Occipital lobe (tissue), 2 donors: Measurements from ENCODE around the genes FAIM2, SMARCD1, LIMA1, LARP4 and SCN8A.

GRCh38 chr12:49345975-49346482 lies 659 bp upstream of the DNAJC22 start:
- RAMPAGE, long total RNA, result no peak

GRCh38 chr12:49622344-49623143 lies 817 bp upstream of the PRPF40B start:
- RAMPAGE, long total RNA, result no peak

DNA sequence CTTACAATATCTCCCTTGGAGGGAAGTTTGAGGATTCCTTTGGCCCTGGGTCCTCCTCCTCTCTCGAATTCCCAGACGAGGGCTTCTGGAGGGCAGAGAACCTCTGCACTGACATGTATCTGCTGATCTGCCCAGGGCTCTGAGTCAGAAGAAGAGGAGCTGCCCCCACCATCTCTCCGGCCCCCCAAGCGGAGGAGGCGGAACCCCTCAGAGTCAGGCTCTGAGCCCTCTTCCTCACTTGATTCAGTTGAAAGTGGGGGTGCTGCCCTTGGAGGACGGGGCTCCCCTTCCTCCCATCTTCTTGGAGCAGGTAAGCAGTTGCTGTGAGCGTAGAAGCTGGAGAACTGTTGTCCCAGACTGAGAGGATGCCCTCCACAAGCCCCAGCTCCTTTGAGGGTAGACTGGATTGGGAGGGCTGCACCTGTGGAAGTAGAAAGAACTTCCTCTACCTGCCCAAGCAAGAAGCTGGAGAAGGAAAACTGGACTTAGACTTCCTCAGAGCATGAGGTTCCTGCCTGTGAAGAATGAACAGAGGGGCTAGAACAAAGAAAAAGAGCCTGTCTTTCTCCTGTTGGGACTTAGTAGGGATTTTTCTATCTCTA lies 19.8 kb downstream of the PRPF40B start:
- RAMPAGE, long total RNA, result no peak

DNA sequence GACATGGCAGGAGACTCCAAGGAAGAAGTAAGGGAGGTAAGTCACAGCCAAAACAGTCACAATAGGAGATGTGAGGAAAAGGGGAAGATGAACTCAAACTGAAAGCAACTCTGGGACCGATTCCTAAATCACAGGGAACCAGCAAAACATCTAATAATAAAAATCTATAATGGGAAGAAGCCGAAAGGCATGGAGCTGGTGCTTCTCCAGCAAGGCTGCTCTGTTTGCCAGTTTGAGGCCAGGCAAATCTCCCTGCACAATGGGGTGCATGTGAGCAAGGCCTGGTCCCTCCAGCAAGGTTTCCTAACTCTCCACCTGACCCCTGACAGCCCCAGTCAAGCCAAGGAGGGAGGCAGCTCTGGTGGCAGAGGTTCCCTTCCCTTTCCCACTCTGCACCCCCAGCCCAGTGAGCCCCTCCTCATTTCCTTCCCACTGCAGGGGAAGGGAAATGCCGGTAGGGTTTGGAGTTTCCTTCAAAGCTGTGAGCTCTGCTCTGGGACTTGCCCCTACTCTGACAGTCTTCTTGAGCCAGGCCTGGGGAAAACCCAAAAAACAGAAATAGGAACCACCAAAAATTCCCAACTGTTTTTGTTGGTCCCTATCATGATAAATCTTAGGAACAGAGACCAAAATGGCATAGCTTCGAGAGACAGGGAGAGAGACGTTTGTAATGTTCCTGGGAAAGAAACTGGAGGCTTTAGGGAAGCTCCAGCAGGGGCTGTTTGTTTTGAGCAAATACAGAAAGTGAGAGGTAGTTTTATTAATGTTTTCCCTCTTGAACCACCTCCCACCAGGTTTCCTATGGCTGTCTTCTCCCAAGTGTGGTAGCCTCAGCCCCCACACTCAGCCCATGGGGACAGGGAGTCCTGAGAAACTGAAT lies 34.7 kb downstream of the FMNL3 start:
- RAMPAGE, long total RNA, result no peak

GRCh38 chr12:49903626-49904474 lies at the start of gene FAIM2:
Gene FAIM2, minus strand, starts transcription at chr12:49903900.
- RAMPAGE, long total RNA, result no peak

GRCh38 chr12:49966707-49967871 lies 5.4 kb downstream of the AQP5 start:
- RAMPAGE, long total RNA, result no peak

DNA sequence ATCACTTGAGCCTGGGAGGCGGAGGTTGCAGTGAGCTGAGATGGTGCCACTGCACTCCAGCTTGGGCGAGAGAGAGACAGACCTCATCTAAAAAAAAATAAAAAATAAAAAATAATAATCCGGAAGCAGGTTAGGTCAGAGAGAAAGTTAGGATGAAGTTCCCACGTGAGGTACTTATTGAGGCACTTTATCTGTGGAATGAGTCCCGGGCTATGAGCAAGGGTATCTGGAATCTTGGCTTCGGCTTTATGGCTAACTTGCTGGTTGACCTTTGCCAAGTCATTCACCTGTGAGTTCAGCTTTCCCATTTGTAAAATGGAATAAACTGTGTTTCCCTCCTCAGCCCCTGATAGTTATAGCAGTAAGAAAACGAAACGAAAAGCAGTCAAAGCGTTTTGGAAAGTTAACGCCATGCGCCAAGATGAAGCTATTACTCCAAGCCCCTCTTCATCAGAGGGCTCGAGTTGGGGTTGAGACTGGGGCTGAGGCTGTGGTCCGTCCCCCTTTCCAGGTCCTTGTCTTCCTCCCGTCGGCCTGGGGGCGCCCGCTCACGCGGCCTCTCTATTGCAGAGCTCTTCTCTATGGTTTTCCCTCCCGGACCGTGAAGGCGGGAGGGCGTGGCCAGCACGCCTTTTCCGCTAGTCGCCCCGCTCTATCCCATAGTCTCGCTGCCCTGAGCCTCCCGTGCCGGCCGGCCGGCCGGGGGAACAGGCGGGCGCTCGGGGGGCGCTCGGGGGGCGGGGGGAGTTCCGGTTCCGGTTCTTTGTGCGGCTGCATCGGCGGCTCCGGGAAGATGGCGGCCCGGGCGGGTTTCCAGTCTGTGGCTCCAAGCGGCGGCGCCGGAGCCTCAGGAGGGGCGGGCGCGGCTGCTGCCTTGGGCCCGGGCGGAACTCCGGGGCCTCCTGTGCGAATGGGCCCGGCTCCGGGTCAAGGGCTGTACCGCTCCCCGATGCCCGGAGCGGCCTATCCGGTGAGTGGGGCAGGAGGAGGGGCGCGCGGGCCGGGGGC lies at the start of gene SMARCD1:
Gene SMARCD1, plus strand, starts transcription at position 766 of the 1,008 bp plus-strand sequence.
- RAMPAGE, long total RNA, result start-site peak on the plus strand centred at position 766 of the sequence, 30 bp wide, 431 and 441 reads in 2 replicates

DNA sequence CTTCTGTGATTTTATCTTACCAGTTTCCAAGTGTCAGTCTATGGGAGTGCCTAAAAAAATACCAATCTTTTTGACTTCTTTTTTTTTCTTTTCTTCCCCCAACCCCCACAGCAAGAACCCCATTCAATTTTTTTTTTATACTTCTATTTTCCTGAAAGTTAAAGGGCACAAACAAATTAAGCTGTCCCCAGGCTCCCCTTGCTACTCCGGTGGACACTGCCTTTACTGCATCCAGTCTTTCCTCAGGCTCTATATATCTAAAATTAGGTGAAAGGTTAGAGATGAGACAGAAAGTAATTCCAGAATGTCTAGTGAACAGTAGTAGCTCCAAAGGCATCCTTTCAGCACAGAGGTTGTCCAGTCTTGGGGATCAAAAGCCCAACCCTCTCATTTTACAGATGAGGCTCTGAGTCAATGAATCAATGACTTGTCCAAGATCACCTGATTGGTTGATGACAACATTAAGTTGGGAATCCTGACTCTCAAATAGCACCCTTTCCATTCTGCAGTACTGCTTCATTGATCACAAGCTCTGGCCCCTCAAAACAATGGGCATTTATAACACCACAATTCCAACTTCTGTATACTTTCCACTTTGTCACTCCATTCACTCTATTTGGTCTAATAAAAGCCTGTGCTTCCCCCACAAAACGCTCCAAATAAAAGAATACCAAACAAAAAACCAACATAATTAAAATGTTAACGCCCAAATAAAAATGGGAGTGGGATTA lies 6.0 kb downstream of the LIMA1 start:
- RAMPAGE, long total RNA, result no peak

DNA sequence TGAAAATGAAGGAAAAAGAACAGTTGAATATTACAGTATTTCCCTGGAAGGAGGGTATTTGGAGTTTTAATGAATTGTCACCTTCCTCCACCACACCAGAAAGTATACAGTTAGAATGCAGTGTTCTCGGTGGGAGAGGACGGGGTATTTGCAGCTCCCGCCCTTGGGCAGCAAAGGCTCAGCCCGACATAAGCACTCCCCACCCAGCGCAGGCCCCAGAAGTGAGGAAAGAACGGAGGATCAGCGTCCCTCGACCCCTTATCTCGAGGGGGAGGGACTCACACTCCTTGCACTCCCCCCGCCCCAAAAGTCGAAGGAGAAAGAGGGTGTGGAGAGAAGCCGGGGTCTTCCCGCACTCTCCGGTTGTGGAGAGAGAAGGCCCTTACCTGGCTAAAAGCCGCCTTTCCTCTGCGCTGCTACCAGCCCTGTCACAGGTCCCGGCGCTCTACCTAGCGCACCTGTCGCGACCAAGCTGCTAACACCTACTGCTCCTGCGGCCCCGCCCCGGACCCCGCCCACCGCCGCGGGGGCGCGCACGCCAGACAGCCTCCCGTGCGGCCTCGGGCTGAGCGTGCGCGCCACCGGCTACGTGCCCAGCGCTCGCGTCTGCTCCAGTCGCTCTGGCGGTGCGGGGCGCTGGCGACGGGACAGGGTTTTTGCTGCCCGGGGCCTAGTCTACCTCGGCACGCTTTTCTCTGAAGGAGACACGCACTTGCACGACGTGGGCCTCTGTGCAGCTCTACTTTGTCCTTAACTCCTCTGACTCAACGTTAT lies at the start of gene LIMA1:
Gene LIMA1, minus strand, starts transcription at position 487 of the 774 bp plus-strand sequence.
- RAMPAGE, long total RNA, result start-site peak on the plus strand centred at position 599 of the sequence, 50 bp wide, 29 and 26 reads in 2 replicates

DNA sequence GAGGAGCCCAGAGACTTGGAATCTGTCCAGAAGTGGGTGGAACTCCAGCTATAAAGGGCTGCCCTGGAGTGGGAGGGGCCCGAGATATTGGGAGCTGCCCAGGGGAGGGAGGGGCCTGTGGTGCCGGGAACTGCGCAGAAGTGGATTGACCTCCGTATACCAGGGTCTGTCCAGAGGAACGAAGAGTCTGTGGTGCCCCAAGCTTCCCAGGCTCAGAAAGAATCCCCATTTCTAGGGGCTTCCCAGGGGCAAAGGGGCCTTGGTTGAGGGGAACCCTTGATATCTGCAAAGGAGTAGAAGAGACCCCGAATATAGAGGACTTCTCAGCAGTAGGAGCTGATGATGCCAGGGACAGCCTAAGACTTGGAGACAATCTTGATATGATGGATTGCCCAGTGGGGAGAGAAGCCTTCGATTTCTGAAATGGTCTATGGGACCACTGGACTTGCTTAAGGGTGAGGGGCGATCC lies 45.1 kb downstream of the FAM186A start:
- RAMPAGE, long total RNA, result no peak

GRCh38 chr12:50400384-50401518 lies at the start of gene LARP4:
Gene LARP4, plus strand, starts transcription at chr12:50400885.
- RAMPAGE, long total RNA, result start-site peak on the plus strand at chr12:50400848-50400926, 181 and 81 reads in 2 replicates

DNA sequence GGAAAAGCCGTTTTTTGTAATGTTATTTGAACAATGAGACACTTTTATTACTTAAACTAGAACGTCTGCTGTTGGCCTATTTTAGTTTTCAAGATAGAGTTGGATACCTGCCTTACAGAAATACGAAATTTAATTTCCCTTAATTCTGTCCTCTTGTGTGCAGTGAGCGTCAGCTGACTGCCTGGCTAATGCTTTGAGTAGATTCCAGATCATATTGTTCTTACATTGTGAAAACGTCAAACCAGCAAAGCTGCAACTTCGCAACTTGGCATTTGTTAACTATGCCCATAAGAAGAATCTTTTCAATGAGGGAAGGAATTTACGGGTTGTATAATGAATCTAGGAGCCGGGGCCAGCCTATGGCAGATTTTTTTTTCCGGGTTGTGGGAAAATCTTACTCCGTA lies 1.1 kb downstream of the LARP4 start:
- RAMPAGE, long total RNA, result no peak

GRCh38 chr12:50465525-50466287 lies 39.1 kb upstream of the DIP2B start:
- RAMPAGE, long total RNA, result no peak

GRCh38 chr12:50527027-50527482 lies 22.3 kb downstream of the DIP2B start:
- RAMPAGE, long total RNA, result no peak

DNA sequence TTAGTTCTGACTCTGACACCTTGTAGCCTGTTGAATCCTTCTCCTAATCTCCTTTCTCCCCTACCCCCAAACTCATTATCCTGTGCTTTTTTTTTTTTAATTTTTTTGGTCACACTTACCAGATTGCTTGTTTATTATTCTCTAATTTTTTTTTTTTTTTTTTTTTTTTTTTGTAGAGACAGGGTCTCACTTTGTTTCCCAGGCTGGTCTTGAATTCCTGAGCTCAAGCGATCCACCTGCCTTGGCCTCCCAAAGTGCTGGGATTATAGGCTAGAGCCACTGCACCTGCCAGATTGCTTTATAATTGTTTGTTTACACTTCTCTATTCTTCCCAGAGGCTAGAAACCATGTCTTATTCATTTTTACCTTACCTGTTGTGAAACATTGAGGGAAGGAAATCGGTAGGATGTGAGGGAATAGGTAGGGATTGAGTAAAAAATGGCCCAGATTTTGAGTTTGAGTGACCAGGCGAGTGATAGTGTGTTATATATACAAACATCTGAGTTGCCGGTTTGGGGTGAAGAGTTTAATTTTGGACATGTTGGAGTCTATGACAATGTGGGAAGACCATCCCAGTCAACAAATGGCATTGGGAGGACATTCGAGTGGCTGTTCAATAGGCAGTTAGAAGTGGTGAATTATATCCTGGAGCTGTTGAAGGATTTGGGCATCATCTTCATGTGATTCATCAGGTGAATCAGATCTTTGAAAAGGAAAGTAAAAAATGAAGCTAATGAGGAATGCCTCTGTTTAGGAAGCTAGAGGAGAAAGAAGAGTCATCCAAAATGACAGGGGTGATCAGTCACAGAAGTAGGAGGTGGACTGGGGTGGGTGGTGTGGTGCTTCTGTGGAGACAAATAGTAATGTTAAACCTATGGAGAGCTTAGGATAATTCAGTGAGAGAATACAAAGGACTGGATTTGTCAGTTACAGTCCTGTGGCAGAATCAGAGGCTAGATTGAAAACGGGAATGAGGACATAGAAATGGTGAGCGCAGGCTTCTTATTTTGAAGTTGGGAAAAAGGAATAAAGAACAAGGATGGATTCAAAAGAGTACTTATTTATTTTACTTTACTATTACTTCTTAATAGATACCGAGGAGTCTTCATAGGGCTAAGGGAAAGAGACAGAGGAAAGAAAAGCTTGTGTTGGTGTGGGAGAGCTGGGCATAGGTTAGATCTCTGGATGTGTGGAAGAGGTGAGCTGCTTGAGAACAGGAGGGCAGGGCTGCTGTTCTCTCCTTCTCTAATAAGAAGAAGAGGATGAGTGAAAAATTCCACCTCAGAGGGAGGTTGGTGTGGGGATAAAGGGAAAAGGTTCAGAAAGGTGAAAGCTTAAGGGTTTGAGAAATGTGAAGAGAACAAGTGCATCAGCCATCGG lies 32.7 kb downstream of the DIP2B start:
- RAMPAGE, long total RNA, result no peak

DNA sequence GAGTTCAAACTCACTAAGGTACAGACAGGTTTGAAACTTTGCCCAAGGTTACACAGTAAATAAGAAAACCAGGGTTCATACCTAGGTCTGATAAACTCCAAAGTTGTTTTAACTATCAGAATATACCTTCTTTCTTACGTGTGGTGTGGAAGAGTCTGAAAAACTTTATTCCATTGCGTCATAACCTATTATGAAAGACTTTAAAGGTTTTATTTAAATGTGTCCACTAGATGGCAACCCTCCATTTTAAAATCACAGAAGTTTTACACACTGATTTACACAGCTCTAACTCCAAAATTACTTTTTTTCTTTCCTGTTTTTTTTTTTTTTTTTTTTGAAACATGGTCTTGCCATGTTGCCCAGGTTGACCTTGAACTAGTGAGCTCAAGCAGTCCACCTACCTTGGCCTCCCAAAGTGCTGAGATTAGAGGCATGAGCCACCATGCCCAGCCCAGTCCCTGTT lies 17.4 kb upstream of the TMPRSS12 start:
- RAMPAGE, long total RNA, result no peak

GRCh38 chr12:51082535-51083502 lies 577 bp downstream of the CSRNP2 start:
- RAMPAGE, long total RNA, result no peak

DNA sequence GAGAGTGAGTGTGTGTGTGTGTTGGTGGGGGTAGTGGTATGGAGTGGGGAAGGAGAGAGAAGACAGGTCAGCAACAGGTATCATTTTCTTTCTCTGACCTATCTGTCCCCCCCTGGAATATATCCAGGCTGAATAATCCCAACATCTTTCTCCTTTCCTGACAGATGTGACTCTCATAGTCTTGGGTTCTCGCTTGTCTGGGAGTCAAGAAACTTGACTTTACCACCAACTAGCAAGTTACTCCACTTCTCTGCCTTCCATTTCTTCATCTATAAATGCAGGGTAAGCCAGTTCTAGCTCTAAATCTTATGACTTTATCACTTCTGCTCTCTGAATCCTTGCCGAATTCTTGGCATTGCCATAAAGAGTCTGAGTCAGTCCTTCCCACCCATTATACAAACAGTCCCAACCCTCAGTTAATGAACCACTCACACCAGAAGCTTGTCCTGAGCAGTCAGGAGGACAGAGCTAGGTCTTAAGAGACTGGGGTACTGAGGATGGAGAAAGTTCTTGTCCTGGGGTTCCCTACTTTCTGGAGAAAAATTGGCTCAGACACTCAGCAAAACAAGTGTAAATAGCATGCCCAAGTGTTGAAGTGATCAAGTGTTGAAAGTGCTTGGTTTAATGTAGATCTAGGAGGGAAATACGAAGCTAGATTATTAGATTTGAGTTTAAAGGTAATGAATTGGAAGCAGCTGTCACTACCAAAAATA lies 15.8 kb downstream of the BIN2 start:
- RAMPAGE, long total RNA, result no peak

GRCh38 chr12:51351673-51352553 lies 5.4 kb upstream of the CELA1 start:
- RAMPAGE, long total RNA, result no peak

- RAMPAGE, long total RNA, result no peak
Measured at GRCh38 chr12:51590371-51591558, at the start of gene SCN8A. Gene SCN8A, plus strand, starts transcription at chr12:51591233.